Zone of skin (tissue), 1 donor: ENCODE data around the genes LETM1 and NELFA.

DNA sequence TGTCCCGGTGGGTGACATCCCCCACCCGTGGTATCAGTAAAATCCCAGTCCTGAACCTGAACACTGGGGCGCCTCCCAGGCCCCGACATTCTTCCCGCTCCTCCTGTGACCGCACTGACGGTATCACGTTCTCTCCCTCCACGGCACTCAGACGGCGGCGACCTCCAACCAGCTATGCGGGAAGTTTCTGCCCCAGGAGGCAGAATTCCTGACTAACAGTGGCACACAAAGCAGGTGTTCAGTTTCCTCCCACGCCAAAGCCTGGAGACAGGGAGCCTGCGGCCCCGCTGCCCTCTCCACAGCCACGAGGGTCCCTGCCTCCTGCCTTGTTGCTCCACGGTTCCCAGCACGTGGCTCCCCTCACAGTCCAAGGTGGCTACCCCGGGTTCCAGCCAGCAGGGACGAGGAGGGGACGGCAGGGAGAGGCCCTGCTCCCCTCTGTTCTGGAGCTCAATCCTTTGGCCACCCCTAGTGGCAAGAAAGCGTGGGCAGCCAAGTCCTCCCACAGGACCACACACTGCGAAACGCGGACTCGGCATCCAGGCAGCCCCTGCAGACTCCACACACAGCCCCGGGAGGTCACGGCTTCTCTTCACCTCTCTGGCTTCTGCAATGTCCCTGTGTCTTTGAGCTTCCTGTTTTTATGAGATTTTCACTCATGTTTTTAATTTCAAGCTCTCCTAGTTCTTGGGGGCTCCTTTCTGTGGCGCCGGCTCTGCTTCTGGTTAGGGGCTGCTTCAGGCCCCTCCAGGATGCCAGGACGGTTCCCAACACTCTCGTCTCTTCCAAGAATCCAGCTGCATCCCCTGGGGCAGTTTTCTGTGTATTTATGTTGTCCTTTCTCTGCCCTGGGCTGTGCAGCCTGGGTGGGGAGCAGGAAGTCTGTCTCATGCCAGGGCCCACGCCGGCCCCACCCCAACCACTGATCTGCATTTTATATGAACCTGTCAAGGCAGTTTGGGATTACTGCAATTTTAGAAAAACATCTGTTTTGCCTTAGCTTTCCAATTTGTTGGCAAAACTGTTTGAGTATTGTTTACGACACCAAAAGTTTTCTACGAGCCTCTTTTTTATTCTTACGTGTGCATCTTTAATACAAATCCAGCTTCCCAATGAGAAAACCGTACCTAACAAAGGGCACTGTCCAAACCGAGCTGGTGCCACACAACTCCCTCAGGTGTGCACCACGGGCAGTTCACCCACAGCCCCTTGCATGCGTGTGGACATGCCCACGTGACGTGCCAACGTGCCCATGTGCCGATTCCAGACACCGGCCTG is 14.9 kb downstream of the CTBP1 start:
- RRBS: 67% methylated on average over 1 of the region's 47 CpGs

DNA sequence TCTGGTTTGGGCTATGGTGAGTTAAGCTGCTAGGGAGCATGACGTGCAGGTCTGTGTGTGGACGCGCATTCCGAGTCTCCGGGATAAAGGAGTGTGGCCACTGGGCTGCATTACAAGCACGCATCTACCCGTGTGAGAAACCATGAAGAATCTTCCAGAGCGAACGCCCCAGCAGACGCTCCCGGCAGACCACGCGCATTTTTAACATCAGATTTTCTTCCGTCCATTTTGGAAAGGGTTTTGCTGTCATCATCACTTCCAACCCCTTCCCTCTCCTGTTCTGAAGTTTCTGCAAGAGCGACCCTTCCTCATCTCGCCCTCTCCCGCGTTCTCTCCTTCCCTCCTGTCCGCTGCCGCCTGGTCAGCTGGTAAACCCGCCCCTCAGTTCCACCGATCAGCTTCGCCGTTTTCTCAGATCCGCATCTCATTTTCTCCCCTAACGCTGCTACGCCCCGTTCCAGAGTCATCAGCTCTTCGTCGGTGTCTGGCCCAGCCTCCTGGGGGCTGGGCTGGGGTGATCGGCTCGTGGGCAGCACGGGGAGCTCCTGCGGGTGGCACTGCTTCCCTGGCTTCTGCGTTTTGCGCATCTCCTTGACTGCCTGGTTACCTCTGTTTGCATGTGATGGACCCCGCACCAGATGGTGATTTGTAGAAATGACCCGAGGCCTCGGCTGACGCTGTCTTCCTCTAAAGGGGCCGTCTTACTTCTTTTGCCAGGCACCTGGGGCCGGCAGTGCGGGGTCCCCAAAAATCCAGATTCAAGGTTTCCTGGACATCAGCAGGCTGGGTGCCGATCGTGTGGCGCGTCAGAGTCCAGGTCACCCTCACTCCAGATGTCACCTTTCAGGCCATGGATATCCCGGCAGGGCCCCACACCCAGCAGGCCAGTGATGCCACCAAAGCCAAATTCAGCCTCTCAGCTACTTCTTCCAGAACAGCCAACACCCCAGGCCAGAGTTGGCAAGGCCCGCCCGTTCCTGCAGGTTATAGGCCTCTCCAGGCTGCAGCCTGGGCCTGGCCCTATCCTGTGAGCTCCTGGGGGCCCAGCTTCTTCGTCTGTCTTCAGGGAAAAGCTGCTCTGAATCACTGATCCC is 13.4 kb downstream of the CTBP1 start:
- RRBS: 94% methylated on average over 9 of the region's 51 CpGs

DNA sequence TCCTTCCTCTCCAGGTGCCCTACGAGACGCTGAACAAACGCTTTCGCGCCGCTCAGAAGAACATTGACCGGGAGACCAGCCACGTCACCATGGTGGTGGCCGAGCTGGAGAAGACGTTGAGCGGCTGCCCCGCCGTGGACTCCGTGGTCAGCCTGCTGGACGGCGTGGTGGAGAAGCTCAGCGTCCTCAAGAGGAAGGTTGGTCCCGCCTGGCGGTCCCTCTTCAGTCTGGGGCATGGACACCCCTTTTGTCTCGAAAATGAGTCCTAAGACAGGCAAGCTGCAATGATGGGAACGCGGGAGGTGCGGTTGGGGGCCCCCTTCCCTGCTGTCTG is 22.2 kb downstream of the MAEA start:
- RRBS: no CpG with 5 or more reads among the region's 23 CpGs

- RRBS: 19% methylated on average over 30 of the region's 87 CpGs
Observed at GRCh38 chr4:1512600-1513695, 106.7 kb upstream of the NKX1-1 start.

DNA sequence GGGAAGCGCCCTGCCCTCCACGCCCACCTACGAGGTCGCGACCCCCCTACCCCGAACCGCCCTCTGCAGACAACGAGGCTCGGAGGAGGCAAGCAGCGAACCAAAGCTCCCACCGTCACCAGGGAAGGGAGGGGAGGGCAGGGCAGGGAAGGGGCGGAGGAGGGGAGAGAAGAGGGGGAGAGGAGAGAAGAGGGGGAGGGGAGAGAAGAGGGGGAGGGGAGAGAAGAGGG is 105.6 kb downstream of the FAM53A start:
- RRBS: no CpG with 5 or more reads among the region's 12 CpGs

DNA sequence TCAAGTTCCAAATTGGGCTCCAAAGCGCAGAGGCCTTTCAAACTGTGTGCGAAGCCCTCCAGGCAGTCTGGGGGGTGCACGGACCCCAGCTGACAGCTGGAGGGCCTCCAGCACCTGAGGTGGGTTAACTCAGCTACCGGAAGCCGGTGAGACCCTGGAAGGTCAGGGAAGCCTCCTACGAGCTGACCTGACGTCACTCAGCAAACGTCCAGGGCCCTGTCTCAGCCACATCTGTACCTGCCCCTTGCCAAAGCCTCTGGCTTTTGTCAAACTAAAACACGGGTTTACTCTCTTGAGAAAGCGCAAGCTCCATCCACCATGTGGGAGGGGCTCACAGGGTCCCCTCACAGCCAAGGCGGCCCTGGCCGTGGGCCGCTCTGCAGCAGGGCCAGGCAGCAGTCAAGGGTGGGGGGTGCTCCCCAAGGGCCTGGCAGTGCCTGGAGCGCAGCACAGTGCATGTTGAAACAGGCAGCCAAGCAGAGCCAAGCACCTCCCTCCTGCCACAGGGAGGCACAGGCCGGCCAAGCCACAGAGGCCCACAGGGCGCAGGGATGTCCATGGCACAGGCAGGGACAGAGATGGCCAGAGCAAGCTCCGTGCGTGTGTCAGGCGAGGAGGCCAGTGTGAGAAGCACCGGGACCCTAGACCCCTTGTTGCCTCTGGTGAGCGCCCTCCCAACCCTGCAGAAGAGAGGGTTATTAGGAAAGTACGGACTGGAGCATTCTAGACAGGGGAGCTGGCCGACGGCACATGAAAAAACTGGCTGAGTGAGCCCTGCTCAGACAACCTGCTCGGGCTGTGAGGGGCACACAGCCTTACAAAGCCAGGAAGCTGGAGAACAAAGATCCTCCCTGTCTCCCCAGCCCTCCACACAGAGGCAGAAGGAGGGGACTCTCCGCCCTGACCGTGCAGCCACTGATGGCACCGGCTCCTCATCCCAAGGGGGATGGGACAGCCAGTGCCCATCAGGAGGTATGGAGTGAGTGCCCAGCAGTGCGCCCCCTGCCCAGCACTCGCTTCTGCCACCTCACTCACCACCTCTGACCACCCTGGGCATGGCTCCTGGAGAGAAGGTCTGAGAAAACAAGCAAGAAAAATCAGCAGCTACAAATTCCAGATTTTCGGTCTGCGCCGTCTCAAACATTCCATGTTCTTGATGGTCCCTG is 39.0 kb downstream of the FAM53A start:
- RRBS: 24% methylated on average over 4 of the region's 33 CpGs

GRCh38 chr4:1684934-1685633 is 971 bp upstream of the FAM53A start:
- RRBS: 68% methylated on average over 2 of the region's 25 CpGs

- RRBS: 7% methylated on average over 29 of the region's 57 CpGs
Observed at GRCh38 chr4:1763164-1763886, 29.8 kb upstream of the FGFR3 start.

DNA sequence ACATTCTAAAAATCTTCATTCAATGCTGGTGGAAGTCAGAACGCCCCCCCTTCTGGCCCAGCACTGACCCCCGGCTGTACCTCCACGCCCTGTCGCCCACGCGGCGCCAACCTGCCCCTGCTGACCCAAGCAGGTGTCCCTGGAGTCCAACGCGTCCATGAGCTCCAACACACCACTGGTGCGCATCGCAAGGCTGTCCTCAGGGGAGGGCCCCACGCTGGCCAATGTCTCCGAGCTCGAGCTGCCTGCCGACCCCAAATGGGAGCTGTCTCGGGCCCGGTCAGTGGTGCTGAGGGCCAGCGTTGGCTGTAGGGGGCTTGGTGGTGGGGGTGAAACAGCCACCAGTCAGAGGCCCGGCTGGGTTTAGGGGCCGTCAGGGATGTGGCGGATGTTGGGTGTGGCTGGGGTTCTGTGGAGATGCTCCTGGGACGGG is 11.6 kb downstream of the FGFR3 start:
- RRBS: 70% methylated on average over 3 of the region's 22 CpGs

- RRBS: no CpG with 5 or more reads among the region's 15 CpGs
Observed at GRCh38 chr4:1841507-1841773, 14.5 kb downstream of the LETM1 start.

- RRBS: under 1% methylated on average over 77 of the region's 111 CpGs
Observed at GRCh38 chr4:1855842-1856624, at the start of gene LETM1. Gene LETM1, minus strand, starts transcription at chr4:1856156.

GRCh38 chr4:2008639-2009812 is at the start of gene NELFA:
Gene NELFA, minus strand, starts transcription at chr4:2008974.
- RRBS: under 1% methylated on average over 29 of the region's 128 CpGs

DNA sequence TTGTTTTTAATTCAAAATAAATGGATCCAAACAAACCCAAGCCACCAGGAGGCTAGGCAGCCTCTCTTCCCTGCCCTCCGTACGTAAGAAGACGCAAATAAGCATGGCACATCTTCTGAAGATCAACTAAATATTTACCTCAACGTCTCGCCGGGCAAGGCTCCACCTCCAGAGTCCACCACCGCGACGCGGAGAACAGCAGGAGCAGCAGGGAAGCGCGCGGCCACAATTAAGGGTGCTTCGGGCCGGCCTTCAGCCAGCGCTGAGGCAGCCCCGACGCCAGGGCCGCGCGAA is 592 bp downstream of the HAUS3 start:
- RRBS: 2% methylated on average over 8 of the region's 21 CpGs

DNA sequence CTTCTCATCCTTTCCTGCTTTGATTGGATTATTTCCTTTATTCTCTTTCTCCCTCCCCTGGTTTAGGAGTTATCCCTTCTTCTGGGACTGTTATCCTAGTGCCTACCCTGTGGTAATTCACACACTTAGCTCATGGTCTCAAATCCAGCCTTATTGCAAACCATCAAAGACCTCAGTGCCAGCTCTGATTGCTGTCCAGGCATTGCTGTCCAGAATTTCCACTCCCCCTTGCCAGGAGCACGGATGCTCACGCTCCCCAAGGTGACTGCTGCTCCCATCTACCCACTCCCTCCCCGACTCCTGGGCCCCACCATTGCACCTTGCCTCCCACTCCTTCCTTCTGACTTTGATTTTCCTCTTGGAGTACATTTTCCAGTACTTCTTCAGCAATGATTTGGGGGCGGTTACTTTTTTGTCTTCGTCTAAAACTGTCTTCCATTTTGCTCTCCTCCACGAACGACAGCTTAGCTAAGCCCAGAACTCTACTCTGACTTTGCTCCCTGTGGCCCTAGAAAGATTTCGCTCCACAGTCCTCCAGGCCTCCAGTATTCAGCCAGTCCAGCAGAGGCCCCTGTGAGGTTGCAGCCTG is 11.5 kb downstream of the ZFYVE28 start:
- RRBS: no CpG with 5 or more reads among the region's 8 CpGs

GRCh38 chr4:2516317-2516924 is 20.0 kb upstream of the FAM193A start:
- RRBS: no CpG with 5 or more reads among the region's 2 CpGs

- RRBS: no CpG with 5 or more reads among the region's 21 CpGs
Observed at GRCh38 chr4:2694716-2695179, 61.4 kb downstream of the TNIP2 start.

DNA sequence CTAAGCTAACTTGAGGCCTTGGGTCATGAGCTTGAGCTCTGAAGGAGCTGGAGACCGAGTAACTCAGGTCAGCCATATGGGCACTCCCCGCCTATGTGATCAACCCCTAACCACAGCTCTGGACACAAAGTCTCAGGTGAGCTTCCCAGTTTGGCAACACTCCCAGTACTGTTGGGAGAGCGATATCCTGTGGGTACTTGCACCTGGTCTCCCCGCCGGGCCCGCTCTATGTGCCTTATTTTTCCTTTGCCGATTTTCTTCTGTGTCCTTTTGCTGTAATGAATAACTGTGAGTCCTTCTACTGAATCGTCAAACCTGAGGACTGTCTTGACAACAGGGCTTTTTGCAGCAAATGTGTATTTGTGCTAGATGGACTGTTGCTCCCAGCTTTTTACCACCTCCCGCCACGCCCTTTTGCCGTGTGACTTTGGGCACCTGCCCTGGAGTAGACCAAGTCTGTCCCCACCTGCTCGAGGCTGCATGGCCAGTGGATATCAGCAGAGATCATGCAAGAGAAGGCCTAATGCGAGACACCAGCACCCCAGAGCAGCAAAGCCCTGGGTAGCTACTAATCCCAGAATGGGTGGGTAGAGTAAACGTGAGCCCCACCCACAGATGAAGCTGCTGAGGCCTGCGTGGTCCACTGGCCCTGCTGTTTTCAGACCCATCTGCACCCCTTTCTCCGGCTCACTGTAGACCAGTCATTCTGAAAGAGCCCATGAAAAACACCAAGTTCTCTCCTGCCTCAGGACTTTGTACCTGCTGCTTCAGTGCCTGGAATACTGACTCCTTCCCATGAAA is 4.8 kb upstream of the TNIP2 start:
- RRBS: no CpG with 5 or more reads among the region's 16 CpGs

GRCh38 chr4:2791284-2791879 is 1.5 kb upstream of the SH3BP2 start:
- RRBS: no CpG with 5 or more reads among the region's 7 CpGs

DNA sequence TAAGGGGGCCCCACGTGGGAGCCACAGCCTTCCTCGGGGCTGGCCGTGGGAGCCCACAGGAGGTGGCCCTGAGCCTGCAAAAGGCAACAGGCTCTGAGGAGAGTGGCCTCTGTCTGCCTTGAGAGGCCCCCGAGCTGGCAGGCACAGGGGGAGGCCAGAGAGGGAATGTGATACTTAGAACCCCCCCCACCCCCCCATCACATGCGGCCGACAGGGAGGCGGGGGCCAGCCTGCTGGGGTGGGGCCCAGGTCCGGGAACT is 19.6 kb downstream of the SH3BP2 start:
- RRBS: no CpG with 5 or more reads among the region's 8 CpGs

GRCh38 chr4:2860545-2861317 is 17.1 kb downstream of the ADD1 start:
- RRBS: no CpG with 5 or more reads among the region's 2 CpGs